Hepatocyte (in vitro differentiated cells and primary cell): ENCODE data around the gene POU4F1.

DNA sequence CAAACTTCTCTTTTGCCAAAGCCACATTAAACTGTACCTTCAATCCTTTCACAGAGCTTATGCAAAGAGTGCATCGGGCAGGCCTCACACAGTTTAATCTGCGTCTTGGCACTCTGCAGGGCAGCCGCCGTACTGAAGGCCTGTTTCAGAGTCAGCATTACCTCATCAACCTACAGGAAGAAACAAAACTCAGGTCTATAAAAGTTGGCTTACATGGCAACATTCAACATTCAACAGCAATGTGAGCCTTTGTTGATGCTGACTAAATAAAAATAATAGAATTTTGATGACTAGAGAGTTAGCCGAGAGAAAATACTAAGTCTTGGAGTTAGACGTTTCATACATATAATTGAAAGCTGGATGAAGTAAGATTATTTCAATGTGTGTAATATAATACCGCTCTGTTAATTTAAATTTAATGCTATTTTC is 132.8 kb downstream of the TBC1D4 start:
- RAMPAGE, long total RNA: no peak
- RRBS: no CpG with 5 or more reads among the region's 7 CpGs

GRCh38 chr13:75391075-75391510 is 90.9 kb downstream of the TBC1D4 start:
- RAMPAGE, long total RNA: no peak
- RRBS: no CpG with 5 or more reads among the region's 4 CpGs

- RAMPAGE, long total RNA: no peak
- RRBS: no CpG with 5 or more reads among the region's 5 CpGs
Observed at GRCh38 chr13:75406372-75406825, 75.6 kb downstream of the TBC1D4 start.

DNA sequence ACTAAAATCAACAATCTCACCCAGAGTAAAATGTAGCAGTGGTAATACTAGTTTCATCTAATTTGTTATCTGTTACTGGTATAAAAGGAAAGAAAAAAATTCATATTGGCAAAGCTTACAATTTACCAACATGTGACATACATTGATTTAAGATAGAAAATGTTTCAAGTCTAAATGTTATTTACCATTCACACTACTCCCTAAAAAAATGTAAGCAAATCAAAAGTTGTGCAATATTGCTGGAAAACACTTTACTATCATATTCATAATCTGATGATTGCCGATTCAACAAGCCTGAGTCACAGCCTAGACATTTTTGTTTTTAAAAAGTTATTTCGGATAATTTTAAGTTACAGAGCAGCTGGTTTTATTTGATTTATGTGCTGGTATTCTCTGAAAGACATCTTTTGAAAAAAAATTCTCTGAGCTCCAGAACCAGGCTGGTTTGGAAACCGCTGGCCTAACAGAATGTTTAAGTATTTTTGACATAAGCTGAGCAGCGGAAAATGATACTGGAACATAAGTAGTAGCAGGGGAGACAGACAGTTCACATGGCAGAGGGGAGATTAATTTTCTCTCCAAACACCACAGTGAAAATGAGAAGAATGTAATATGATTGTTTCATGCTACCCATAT is 36.3 kb downstream of the TBC1D4 start:
- RAMPAGE, long total RNA: no peak
- RRBS: no CpG with 5 or more reads among the region's 4 CpGs

GRCh38 chr13:75694739-75695118 is 58.6 kb downstream of the LMO7 start:
- RAMPAGE, long total RNA: no peak
- RRBS: 67% methylated on average over 4 of the region's 8 CpGs

GRCh38 chr13:75792341-75792969 is 156.3 kb downstream of the LMO7 start:
- RAMPAGE, long total RNA: no peak
- RRBS: no CpG with 5 or more reads among the region's 4 CpGs

GRCh38 chr13:75828876-75829261 is 192.7 kb downstream of the LMO7 start:
- RAMPAGE, long total RNA: no peak
- RRBS: no CpG with 5 or more reads among the region's 6 CpGs

DNA sequence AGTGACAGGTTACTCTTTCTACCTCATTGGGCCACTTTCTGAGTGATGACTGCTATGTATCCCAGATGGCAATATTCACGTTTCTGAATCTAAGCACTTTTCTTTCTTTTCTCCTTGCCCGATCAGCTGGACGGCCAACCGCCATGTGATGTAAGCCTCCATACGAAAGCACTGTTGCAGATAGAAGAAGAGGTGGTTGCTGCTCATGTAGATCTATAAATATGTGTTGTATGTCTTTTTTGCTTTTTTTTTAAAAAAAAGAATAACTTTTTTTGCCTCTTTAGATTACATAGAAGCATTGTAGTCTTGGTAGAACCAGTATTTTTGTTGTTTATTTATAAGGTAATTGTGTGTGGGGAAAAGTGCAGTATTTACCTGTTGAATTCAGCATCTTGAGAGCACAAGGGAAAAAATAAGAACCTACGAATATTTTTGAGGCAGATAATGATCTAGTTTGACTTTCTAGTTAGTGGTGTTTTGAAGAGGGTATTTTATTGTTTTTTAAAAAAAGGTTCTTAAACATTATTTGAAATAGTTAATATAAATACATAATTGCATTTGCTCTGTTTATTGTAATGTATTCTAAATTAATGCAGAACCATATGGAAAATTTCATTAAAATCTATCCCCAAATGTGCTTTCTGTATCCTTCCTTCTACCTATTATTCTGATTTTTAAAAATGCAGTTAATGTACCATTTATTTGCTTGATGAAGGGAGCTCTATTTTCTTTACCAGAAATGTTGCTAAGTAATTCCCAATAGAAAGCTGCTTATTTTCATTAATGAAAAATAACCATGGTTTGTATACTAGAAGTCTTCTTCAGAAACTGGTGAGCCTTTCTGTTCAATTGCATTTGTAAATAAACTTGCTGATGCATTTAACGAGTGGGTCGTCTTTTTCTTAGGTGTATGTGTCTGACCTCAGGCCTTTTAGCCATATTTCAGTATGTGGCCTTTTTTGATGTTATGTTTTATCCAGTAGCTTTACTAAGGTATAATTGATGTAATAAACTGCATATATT is 222.0 kb downstream of the LMO7 start:
- RAMPAGE, long total RNA: no peak
- RRBS: no CpG with 5 or more reads among the region's 8 CpGs

- RAMPAGE, long total RNA: no peak
- RRBS: no CpG with 5 or more reads among the region's 10 CpGs
Observed at GRCh38 chr13:77051788-77052453, 25.0 kb upstream of the FBXL3 start.

DNA sequence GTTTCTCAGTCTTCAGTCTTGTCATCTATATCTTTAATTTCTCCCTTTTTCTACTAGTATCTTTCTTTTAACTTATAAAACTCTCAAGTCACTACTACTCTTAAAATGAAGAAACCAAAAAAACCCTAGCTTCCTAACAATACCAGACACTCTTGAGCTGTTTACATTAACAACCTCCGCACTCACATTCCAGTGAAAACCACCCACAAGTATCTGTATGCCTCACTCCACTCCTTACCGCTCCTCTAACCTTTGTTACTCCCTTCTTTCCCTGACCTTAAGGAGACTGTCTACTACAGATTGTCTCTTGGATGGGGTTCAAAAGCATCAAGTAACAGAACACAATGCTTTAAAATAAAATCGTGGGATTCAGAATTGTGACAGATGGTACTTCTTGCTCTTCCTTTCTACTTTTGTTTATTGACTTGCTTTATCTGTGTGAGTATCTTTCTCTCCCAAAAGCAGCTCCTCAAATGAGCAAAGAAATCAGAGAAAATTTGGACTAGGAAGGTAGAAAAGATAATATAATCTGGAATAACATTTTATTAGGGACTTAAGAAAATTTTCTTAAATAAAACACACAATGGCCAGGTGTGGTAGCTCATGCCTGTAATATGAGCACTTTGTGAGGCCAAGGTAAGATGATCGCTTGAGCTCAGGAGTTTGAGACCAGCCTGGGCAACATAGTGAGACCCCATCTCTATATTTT is 110.1 kb upstream of the FBXL3 start:
- RAMPAGE, long total RNA: no peak
- RRBS: no CpG with 5 or more reads among the region's 4 CpGs

DNA sequence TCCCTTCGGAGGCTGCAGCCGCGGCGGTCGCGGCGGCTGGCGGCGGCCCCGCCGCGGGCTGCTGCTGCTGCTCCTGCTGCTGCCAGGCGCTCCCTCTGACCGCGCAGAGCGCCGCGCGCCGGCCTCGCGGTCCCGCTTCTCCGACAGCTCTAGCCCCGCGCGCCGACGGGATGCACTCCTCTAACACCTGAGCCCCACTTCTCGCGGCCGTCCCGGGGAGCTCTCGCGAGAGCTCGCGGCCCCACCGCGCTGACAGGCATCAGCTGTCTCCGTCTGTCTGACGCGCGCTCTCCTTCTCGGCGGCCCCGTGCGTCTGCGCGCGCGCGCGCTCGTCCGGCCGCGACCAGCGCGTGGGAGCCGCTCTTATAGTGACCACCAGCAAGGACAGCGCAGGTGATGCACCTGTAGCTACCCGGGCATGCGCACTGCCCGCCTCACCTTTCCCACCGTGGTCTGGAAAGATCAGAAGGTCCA is at the start of gene POU4F1:
POU4F1 (minus strand) TSS at position 151 of the 474 bp plus-strand sequence.
- RAMPAGE, long total RNA: no peak
- RRBS: 3% methylated on average over 27 of the region's 65 CpGs

- RAMPAGE, long total RNA: no peak
- RRBS: no CpG with 5 or more reads among the region's 1 CpG
Observed at GRCh38 chr13:79308792-79309254, 97.2 kb downstream of the RBM26 start.

GRCh38 chr13:79402006-79402399 is 4.1 kb downstream of the RBM26 start:
- RAMPAGE, long total RNA: no peak
- RRBS: no CpG with 5 or more reads among the region's 1 CpG

DNA sequence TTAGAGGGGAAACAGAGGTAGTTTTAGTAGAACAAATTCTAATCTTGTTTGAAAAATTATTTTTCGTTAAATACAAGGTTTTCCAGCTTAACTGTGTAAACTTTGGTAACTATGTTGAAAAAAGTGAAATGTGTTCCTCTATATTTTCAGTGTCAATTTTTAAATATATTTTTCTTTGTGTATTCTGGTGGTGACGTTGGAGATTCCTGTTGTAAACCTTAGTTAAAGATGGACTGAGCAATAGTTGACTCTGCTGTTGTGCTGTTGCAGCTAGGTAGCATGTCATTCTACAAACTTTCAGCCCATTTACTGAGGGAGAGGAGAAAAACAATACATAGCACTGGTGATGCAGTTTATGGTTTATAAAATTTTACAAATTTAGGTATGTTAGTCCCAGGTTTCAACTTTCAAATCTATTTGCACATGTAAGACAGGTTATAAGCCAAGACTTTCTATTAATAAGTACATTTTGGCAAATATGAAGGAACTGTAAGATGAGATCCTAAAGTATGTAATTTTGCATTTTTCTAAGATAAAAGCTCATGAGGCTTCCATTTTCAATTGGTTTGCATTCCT is 1.3 kb downstream of the NDFIP2 start:
- RAMPAGE, long total RNA: no peak
- RRBS: no CpG with 5 or more reads among the region's 2 CpGs

- RAMPAGE, long total RNA: no peak
- RRBS: no CpG with 5 or more reads among the region's 2 CpGs
Observed at GRCh38 chr13:79663937-79664329, 183.0 kb downstream of the NDFIP2 start.

DNA sequence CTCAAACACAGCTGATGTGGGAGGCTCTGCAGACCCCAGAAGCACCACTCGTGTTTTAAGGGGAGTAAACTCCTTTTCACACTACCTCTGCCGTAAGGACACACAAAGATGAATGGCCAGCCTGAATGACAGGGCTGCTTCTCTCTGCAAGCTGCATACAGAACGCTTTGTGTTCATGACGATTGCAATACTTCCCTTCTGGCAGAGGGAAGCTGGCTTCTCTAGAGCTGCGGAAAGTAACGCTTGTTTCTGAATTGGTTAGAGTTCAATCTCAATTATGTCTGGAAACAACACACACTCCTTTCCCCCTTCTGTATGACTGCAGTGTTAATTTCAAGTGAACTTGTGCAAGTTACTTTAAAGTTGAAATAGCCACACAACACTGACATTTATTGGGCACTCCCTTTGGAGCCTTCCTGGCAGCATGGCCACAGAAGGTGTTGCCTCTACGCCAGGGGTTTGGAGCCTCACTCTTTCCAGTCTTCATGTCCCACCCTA is 242.6 kb downstream of the NDFIP2 start:
- RAMPAGE, long total RNA: no peak
- RRBS: no CpG with 5 or more reads among the region's 7 CpGs

GRCh38 chr13:80339826-80340501 is 962 bp downstream of the SPRY2 start:
- RAMPAGE, long total RNA: no peak
- RRBS: 2% methylated on average over 8 of the region's 50 CpGs

DNA sequence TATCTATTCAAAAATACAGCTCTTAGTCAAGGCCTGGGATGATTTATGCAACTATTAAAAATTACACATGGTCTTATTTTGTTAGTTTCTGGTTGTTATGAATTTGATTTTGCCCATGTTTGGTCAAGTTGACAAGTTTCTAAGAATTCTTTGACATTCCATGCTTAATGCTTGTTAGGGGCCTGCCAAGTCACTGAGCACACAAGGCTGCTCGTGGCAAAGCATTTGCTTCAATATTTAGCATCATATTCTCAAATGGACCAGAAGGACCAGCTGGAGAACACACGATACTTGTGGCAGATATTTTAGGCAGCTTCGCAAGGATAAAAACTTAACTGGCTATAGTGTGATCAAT is 155.7 kb upstream of the SPRY2 start:
- RAMPAGE, long total RNA: no peak
- RRBS: no CpG with 5 or more reads among the region's 3 CpGs

GRCh38 chr13:80654907-80655317 is 314.0 kb upstream of the SPRY2 start:
- RAMPAGE, long total RNA: no peak
- RRBS: 48% methylated on average over 10 of the region's 31 CpGs

GRCh38 chr13:80824241-80824777 is 483.4 kb upstream of the SPRY2 start:
- RAMPAGE, long total RNA: no peak
- RRBS: no CpG with 5 or more reads among the region's 1 CpG